Aortic smooth muscle cell (primary cell): ENCODE data around the gene SPOCK2.

DNA sequence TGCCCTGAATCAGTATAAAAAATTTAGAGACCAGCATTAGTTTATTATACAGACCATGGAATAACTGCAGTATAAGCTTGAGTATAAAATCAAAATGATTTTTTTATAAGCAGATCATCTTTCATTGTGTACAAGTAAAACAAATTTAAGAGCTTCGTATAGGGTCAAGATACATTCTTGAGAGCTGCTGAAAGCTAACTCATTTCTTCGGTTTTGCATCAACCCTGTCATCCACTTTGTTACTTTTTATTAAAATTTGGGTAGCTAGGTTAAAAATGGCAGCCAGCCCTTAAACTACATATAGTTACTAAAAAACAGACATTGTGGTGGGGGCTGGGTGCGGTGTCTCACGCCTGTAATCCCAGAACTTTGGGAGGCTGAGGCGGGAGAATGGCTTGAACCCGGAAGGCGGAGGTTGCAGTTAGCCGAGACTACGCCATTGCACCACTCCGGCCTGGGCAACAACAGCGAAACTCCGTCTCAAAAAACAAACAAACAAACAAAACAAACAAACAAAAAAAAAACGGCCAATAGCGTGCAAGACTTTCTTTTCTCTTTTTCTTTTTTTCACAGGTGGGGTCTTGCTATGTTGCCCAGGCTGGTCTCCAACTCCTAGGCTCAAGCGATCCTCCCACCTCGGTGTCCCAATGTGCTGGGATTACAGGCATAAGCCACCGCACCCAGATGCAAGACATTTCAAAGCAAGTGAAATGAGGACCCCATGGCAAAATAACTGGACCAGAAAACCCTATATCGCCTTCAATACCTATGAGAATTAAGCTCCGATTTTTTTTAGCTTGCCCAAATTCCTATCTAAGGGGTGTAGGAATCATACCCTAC, 1.7 kb downstream of the PSAP start:
- RRBS: 96% methylated on average over 3 of the region's 19 CpGs

- RRBS: no CpG with 5 or more reads among the region's 13 CpGs
These were observed 635 bp upstream of the PSAP start for GRCh38 chr10:71851644-71852128.

GRCh38 chr10:71860149-71861069, 9.4 kb upstream of the PSAP start:
- RRBS: no CpG with 5 or more reads among the region's 11 CpGs

DNA sequence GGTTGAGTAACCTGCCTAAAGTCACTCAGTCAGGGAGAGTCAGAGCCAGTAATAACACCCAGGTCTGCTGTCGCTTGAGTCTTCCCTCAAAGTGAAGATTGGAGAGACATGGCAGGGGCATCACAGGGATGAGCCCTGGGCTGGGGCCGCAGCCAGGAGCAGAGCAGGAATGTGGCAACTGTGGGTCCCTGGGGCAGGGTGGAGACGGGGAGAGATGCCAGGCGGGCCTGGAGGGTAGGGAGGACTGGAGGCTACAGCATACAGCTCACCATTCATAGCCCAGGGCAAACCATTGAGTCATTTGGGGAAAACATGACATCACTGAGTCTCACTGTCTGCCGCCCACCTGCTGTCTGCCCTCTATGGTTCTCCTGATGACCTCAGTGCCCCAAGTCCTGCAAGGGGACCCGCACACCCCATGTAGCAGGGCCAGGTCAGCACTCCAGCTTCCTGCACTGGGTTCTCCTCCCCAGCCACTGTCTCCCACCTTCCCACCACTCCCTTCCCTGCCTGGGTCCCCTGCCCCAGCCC, 10.2 kb downstream of the CHST3 start:
- RRBS: no CpG with 5 or more reads among the region's 6 CpGs

DNA sequence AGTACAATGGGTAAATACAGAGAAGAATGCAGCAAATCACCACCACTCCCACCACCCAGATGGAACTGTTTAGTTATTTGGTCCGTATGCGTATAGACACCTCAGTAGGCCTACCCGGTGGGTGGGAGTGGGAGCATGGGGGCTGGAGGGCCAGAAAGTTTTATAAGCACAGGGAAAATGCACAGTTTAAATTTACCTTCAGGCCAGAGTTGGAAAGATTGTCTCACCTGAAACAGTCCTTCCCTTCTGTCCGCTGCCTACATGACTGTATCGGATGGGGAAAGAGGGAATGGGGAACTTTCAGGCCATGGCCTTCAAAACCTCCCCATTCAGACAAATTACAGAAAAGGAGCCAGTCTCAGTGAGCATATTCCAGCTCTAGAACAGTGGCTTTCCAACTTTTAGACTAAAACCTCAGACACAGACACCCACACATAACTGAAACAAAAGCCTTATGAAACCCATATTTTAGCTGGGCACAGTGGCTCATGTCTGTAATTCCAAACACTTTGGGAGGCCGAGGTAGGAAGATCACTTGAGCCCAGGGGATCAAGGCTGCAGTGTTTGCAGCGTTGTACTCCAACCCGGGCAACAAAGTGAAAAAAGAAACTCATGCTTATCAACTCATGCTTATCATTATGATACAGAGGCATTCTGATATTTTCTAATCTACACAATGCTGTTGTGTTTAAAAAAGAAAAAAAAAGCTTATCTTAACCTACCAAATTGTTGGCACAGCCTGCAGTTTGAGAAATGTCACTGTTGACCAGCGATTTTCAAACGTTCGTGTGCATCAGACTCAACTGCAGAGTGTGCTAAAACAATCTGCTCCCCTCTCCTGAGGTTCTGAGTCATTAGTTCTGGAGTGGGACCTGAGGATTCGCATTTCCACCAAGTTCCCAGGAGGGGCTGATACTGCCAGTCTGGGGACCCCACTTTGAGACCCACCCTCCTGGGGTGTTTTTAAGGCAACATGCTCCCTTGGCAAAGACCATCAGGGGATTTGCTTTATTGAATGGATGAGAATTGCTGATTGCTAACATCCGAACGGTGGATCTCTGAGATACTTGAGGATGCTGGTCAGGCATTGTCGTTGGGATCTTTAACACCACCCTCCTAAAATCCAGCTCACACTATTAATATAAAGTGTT, 15.9 kb downstream of the CHST3 start:
- RRBS: no CpG with 5 or more reads among the region's 15 CpGs

DNA sequence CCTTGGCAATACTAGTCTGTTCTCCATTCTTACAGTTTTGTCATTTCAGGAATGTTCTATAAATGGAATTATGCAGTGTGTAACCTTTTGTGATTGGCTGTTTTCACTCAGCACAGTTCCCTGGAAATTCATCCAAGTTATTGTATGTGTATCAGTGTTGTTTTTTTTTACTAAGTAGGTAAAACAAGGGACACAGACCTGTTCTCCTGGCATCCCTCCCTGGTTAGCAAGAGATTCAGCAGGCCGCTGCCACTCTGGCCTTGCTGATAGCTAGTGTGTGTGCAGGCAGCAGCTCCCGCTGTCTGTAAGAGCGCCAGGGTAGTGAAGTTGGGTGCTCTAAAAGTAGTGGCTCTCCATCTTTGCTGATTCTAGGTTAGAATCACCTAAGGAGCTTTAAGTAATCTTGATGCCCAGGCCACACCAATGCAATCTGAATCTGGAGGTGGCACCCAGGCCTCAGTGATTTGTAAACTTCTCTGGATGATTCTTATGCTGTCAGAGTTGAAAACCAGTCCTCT, 21.8 kb downstream of the CHST3 start:
- RRBS: no CpG with 5 or more reads among the region's 3 CpGs

GRCh38 chr10:72009135-72010123, 45.2 kb downstream of the CHST3 start:
- RRBS: no CpG with 5 or more reads among the region's 21 CpGs

GRCh38 chr10:72012207-72012882, 48.1 kb downstream of the CHST3 start:
- RRBS: no CpG with 5 or more reads among the region's 6 CpGs

- RRBS: 97% methylated on average over 1 of the region's 10 CpGs
These were observed 24.6 kb downstream of the SPOCK2 start for GRCh38 chr10:72063595-72064358.

DNA sequence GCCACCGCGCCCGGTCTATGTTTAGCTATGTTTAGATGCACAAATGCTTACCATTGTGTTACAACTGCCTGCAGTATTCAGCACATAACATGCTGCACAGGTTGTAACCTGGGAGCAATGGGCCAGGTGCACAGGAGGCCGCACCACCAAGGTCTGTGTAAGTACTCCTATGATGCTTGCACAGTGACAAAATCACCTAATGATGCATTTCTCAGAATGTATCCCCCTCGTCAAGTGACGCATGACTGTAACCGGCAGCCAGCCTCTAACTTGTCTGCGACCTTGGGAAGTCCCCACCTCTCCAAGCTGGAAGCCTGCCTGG, 23.1 kb downstream of the SPOCK2 start:
- RRBS: 84% methylated on average over 2 of the region's 8 CpGs

- RRBS: 3% methylated on average over 8 of the region's 55 CpGs
These were observed at the start of gene SPOCK2 for GRCh38 chr10:72088221-72089409. Gene SPOCK2, minus strand, starts transcription at chr10:72088551.

DNA sequence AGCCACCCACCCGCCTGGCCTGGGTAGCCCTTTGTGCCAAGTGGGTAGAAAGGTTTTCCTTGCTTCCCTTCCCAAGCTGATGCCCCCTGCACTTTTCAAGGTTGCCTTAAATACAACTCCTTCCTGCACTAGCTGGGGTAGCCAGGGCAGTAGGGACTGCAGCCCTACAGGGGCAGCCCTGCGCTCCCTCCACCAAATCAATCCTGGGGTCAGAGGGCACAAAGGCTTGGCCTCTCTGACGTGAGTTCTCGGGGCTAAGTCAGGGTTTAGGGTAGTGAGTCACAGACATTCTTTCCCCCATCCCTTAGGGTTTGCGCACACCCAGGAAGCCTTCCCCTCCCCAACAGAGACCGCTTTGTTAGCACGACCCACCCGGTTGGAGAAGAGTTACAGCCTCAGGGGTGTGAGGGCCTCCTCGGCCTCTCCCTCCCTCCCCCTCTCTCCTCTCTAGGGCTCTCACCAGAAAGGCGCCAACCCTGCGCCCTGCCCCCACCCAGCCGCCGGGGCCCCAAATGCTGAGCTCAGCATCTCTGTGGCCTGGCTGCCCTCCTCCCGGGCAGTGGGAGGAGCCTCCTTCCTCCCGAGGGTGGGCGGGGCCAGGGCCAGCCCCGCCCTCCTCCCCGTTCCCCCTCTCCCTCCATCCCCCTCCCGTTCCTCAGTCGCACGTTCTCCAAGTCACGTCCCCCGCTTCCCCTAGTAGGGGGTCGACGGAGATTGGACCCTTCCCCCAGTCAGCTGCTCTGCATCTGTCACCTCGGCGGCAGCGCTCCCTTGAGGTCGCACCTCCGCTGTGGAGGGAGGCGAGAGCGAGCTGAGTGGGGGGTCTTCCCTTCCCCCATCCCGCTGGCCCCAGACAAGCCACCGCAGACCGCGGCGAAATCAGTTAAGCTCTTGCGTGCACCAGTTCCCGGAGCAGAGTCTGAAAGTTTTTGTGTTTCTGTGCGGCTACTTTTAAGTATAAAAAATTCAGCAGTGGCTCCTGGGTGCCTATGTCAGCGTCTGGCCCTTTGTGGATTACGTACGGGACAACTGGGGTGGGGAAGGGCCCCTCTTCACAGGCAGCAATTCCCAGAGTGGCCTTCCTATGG, 13.0 kb upstream of the DDIT4 start:
- RRBS: 7% methylated on average over 2 of the region's 43 CpGs

GRCh38 chr10:72292386-72292723, 18.6 kb downstream of the DDIT4 start:
- RRBS: no CpG with 5 or more reads among the region's 4 CpGs

DNA sequence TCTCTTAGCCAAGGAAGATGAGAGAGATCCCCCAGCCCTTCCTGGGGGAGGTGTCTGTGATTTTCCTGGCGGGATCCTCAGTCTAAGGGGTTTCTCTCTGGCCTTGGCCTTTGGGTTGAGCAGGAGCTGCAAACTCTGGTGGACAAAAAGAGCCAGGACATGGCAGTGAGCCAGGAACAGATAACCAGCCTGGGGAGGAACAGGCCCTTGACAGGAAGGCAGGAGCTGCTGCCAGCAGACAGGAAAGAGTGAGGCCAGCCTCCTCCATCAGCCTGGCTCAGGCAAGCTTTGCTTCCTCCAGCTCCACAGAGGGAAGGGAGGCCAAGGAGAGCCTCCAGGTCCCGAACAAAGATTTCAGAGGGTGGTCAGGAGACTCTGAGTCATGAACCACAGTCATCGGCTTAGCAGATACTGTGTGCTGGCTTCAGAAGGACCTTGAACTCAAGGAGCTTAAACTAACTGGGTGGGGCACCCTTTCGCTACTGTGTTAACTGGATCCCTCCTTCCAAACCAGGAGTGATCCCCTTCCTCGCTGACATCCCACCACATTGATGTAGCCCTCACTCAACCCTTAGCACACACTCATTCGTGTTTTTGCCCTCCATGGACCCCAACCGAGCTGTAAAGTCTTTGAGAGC, 34.7 kb downstream of the DDIT4 start:
- RRBS: no CpG with 5 or more reads among the region's 7 CpGs

- RRBS: no CpG with 5 or more reads among the region's 10 CpGs
These were observed 37.7 kb downstream of the DNAJB12 start for GRCh38 chr10:72316899-72317514.

- RRBS: no CpG with 5 or more reads among the region's 27 CpGs
These were observed 29.4 kb downstream of the DNAJB12 start for GRCh38 chr10:72325110-72325900.

DNA sequence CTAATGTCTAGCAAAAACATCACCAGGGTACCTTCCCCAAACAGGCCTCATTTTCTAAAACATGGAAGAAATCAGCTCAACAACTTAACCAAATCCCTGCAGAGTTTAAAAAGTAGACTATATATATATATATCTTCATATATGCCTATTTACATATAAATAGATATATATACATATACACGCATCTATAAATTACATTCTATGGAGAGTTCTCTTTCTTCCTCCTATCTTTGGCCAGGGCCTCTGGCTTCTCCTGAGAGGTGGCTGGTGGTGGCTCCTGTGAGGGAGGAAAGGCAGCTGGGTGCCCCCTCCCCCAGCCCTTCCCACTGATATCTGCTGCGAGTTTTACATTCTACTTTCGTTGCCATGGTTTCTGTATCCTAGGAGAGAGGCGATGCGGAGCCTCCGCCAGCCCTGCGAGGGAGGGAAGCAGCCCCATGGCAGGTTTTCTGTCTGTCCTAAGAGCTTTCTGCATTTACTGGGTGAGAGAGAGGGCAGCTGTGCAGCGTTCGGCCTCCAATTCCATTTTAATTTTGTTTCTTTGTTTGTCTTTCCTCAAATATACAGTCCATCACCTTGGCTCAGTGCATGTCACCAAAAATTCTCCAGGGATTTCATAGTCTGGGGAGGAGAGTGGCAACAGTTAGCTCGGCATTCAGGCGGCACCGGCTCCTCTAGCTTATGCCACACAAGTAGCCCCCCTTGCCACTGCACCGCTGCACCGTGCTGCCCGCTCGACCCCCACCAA, 20.5 kb downstream of the DNAJB12 start:
- RRBS: no CpG with 5 or more reads among the region's 16 CpGs

DNA sequence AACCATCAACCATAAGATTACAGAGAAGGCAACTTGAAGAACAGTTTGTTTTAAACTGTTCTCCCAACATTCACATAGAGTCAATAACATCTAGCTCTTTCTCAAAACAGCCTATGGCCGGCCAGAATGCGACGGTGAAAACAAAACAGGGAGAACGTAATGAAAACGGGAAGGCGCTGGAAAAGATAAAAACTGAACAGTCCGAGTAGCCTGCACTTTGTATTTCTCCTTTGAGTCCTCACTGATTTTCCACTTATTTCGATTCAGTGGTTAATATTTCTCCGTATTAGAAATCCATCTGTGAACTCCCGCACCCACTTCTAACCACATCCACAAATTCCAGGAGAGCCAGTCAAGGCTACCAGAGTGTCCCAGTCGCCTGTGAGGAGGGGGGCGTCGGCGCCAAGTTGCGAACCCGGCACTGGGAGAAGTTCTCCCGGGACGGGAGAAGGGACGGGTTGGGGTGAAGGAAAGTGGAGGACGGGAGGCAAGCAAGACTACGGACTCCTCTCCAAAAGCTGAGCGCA, 500 bp downstream of the MICU1 start:
- RRBS: no CpG with 5 or more reads among the region's 22 CpGs

DNA sequence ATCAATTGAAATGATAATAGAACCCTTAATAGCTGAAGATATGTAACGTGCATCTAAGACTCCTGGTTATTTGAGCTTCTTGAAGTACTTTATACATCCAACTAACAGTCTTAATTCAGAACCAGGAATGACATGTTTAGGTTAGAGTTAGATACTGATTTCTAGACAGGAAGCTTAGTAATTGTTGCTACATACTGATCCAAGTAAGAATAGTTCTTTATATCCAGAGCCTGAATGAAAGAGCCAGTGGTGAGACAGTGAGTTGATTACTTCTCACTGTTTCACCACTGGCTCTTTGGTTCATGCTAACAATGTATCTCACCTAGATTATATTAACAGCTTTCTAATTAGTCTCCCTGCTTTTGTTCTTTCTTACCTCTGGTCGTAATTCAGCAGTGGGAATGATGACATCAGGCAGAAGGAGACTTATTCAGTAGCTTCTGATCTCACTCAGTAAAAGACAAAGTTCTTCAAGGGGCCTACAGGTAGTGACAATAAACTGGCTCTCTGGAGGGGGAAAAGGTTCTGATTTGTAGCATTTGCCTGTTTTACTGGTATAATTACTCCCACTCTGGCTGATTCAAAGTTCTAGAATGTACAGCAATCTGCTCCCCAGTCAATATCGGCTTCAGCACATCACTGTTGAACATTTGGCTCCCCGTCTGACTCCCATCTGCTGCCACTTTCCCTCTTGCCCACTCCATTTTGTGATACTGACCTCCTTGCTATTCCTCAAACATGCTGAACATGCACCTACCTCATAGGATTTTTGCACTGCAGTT, 29.0 kb downstream of the MCU start:
- RRBS: no CpG with 5 or more reads among the region's 4 CpGs

- RRBS: no CpG with 5 or more reads among the region's 2 CpGs
These were observed 50.6 kb downstream of the MCU start for GRCh38 chr10:72742532-72743004.